ENCODE measurements around a stretch of chr14.

GRCh38 chr14:99479609-99480494 is 807 bp downstream of the SETD3 start:
- PRO-cap = bidirectional peak, plus-strand start at chr14:99479968, minus-strand start at chr14:99480005; bidirectional peak, plus-strand start at chr14:99480435, minus-strand start at chr14:99480291
- RAMPAGE, long total RNA, 4 experiments = no peak in any of the 4 experiments

DNA sequence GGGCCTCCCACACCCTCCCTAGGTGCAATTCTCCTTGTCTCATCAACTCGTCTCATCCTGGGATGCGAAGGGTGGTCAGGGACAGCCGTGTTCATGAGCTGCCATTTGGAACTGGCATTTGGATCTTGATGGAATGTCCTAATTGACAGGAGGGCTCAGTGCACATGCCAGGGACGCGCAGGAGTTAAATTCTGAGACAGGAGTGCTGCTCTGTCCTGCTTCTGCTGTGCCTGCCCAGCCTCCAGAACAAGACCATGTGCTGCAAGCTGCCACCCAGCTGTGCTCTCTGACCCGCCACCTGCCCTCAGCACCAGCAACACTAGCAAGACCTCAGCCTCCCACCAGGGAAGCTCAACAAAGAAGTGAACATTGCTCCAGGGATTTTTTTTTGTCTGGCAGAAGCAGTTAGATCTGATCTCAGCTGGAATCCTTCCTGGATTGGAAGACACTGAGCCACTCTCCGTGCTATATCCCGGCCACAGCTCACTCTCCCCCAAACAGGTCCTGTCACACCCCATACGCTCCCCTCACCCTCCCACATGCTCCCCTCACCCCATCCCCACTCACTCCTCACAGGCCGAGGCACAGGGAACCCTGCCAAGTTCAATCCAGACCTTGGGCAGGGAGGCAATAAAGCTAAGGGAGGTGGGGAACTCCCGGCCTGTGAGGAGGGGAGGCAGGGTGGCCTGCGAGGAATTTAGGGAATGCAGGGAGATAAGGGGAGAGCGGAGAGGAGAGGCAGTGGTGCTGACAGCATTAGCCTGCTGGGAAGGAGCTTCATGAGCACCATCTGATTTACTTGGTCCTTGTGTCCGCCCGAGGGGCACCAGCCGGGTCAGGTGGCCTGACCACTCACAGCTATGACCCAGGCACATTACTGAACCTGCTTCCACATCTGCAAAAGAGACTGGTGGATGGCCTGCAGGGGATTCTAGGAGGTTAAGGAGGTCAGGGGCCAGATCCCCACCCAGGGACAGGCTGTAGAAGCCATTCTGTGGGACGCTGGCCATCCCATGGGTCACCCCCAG is 29.8 kb downstream of the CCDC85C start:
- PRO-cap = no peak
- RAMPAGE, long total RNA, 4 experiments = no peak in any of the 4 experiments

GRCh38 chr14:99612039-99612631 is 8.1 kb upstream of the CCDC85C start:
- PRO-cap = no peak
- RAMPAGE, long total RNA, 4 experiments = no peak in any of the 4 experiments

- PRO-cap = no peak
- RAMPAGE, long total RNA, 4 experiments = no peak in any of the 4 experiments
Measured at GRCh38 chr14:99664133-99664946, 19.4 kb downstream of the HHIPL1 start.

GRCh38 chr14:100022676-100023449 is 42.4 kb upstream of the EVL start:
- PRO-cap = no peak
- RAMPAGE, long total RNA, 4 experiments = no peak in any of the 4 experiments

DNA sequence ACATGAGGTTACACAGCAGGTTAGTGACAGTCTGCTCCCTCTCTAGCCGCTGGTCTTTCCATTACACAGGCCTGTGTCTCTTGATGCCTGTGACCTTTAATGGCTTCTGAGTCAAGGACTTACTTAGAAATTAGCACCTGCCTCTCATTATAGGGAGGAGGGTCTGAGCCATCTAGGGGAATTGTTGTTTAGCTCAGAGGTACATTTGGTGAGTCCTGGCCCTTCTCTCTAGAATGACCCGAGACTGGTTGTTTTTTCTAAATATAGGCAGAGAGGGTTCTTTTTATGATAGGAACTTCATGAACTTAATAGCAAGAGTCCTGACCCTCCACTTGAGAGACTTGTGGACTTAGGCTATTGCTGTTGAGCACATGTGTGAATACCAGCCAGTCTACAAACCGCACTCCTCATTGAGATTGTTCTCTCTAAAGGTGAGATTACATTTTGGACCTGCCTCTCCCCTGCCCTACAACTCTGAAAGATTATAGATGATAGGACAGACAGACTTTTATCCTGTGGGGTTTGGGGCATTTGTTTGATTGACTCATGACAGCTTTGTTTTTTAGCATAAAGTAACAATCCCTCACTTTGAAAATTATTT is 530 bp downstream of the EVL start:
- PRO-cap = no peak
- RAMPAGE, long total RNA, 4 experiments = no peak in any of the 4 experiments

GRCh38 chr14:100083626-100083988 is 18.4 kb downstream of the EVL start:
- PRO-cap = no peak
- RAMPAGE, long total RNA, 4 experiments = no peak in any of the 4 experiments

DNA sequence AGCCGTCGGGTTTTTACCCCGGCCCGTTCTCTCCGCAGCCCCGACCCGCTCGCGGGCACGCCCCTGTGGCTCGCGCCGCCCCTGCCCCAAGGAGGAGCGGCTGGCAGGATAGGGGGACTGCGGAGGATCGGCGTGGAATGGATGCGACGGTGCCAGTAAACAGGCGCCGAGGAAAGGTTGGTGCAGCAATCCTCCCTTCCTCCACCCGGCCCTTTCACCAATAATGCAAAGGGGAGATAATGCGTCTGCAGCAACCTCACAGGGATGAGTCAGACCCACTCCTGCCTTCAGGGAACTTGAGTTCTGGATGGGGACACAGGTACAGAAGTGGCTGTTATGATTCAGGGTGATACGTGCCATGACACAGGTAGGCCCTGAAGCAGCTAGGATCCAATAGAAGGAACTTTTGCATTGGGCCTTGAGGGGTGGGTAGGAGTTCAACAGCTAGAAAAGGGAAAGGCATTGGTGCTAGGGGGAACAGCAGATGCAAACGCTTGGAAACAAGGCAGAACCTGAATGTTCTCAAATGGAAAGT is 578 bp upstream of the DEGS2 start:
- PRO-cap = no peak
- RAMPAGE, long total RNA, 4 experiments = no peak in any of the 4 experiments

GRCh38 chr14:100192609-100193455 is 33.4 kb upstream of the DEGS2 start:
- PRO-cap = bidirectional peak, plus-strand start at chr14:100193178, minus-strand start at chr14:100192933
- RAMPAGE, long total RNA, 4 experiments = no peak in any of the 4 experiments

GRCh38 chr14:100207618-100208070 is 31.3 kb upstream of the YY1 start:
- PRO-cap = no peak
- RAMPAGE, long total RNA, 4 experiments = no peak in any of the 4 experiments

GRCh38 chr14:100222209-100222616 is 16.7 kb upstream of the YY1 start:
- PRO-cap = no peak
- RAMPAGE, long total RNA, 4 experiments = no peak in any of the 4 experiments

DNA sequence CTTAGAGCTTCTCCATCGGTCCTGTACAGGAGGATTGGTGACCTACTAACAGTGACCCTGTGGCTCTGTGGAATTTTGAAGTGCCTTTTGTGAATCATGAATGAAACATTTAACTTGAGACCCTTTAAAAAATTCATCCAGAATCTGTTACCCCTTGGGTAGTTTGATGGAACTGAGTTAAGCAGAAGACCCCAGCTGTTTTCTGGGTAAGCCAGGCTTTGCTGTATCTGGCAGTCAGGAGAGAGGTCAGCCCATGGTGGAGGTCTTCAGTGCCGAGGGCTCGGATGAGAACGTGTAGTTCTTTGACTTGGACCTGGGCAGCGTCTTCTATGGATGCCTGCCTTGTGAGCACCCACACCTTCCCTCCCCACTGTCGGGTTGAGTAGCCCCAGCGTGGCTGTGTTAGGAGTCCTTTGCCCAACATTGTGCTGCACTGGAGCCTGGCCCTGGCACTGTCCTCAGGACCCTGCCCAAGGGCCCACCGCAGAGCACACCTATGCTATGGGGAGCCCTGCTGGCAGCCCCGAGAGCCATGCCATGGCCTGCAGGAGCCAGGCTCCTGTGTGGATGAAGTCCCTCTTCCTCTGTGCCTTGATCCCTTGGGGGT is 26.8 kb downstream of the SLC25A29 start:
- PRO-cap = no peak
- RAMPAGE, long total RNA, 4 experiments = no peak in any of the 4 experiments

DNA sequence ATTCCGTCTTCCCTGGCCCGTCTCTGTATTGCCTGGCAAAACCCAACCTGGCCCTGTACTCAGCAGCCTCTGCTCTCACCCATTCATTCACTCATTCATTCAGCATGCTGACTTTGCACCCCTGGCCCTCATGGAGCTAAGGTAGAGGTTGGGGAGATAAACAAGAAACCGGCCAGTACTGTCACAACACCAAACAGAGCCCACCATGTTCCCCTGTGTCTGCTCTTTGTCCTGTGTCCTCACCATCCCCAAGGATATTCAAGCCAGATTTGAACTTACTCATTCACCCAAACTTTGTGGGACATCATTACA is 20.2 kb downstream of the SLC25A29 start:
- PRO-cap = no peak
- RAMPAGE, long total RNA, 4 experiments = no peak in any of the 4 experiments

GRCh38 chr14:100305205-100306183 is 750 bp downstream of the SLC25A29 start:
- PRO-cap = unidirectional peak, plus-strand start at chr14:100305344; bidirectional peak, plus-strand start at chr14:100305688, minus-strand start at chr14:100305542
- RAMPAGE, long total RNA, 4 experiments = no peak in any of the 4 experiments

DNA sequence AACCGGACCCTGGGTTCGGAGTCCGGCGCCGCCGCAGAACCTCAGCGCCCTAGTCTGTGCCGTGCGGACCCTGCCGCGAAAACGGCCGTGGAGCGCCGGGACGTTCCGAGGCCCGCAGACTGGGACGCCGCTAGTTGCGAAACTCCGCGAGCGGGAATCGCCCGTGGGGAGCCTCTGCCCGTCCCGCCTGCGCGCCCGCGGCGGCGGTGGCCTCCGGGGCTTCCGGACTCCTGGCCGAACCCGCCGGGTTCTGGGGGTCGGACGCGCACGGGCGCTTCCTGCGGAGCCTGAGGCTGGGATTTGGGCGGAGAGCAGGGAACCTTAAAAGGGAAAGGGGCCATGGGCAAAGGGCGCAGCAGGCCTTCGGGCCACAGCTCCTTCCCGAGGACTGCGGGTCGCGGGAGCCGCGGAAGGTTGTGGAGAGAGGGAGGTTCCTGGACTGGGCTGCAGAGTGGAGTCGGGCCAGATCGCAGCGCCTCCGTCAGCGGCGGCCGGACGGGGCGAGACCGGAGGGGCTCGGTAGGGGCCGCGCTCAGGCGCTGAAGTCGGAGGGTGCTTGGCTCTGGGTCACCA is 631 bp upstream of the SLC25A29 start:
- PRO-cap = unidirectional peak, minus-strand start at position 252 of the sequence
- RAMPAGE, long total RNA, 4 experiments = no peak in any of the 4 experiments

DNA sequence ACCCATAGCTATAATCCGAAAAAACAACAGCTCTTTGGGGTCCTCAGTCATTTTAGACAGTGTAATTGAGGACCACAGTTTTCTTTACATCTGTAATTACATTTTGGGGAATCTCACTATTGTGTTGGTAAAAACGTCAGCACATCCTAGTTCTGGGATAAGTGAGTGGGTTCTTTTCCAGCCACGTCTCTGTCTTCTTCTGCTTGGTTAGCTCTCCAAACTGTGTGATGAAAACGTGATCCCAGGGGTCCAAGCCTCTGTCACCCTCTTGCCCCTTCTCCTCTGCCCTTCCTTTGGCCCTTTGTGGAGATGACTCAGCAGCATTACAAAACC is 15.9 kb downstream of the WDR25 start:
- PRO-cap = no peak
- RAMPAGE, long total RNA, 4 experiments = no peak in any of the 4 experiments

- PRO-cap = no peak
- RAMPAGE, long total RNA, 4 experiments = no peak in any of the 4 experiments
Measured at GRCh38 chr14:100424587-100425024, 48.3 kb downstream of the WDR25 start.

DNA sequence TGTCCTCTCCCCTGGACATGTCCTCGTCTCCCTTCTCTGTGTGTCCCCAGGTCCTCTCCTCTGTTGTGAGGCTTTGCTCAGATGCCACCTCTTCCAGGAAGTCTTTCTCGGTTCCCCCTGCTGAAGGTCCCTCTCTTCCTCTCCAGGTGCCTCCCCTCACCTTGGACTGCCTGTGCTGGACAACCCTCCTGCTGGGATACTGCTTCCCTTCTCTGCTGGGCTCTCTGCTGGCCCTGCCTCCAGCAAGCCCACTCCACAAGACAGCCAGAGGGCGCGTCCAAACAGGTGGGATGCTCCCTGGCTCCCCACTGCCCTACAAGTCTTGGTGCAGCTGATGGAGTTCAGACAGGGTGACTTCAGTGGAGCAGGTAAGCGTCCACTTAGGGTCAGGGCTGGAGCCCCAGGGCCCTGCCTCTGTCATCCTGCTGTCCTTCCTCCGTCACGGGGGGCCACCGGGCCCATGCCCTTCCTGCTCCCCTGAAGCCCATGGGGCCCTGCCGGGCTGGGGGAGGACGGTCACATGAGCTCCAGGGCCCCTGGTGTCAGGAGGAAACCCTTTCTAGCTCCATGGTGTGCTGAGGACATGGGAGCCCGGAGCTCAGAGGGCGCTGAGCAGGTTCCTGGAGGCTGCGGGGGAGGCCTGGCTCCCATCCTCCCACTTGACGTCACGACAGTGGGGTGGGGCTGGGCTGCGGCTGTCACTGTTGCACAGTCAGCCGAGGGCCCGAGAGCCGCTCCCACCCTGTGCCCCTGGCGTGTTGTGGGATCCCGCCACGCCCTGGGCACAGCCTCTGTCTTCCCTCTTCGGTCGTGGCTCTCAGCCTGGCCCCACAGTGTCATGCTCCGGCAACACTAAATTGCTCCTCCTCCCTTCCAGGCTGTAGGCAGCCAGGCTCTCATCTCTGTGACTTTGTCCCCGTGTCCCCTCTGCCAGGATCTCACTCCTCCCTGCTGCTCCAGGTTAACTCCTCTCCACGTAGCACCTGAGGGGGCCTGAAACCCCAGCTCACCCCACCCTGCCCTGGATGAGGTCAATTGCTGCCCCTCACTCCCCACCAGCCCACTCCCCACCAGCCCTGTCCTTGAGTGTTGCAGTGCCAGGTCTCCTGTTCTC is 33.3 kb downstream of the BEGAIN start:
- PRO-cap = no peak
- RAMPAGE, long total RNA, 4 experiments = no peak in any of the 4 experiments

DNA sequence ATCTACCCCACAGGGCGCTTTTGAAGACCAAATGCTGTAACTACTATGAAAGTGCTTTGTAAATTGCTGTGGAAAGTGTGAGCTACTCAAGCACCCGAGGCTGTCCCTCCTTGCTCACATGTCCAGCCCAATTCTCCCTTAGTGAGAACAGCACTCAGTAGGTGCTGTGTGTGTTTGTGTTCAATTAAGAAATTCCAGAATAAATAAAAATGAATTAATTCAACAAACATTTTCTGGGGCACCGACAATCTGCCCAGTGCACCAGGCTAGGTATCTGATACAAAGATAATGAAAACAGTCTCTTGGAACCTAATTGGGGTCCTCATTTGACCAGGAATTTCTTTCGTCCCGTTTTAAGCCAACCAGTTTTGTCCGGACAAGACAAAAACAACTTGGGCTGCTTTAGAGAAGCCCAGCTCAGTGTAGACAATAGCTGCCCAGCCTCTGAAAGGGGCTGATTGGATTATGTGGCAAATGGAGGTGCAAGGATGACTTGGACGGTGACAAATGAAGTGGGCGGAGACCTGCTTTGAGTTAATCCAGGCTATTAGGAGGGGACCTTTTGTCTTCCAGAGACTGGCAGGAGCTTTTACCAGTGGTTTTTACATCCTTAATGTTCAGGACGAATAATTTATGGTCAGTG is 73.0 kb downstream of the RTL1 start:
- PRO-cap = no peak
- RAMPAGE, long total RNA, 4 experiments = no peak in any of the 4 experiments

GRCh38 chr14:100864529-100865255 is 38.8 kb downstream of the RTL1 start:
- PRO-cap = no peak
- RAMPAGE, long total RNA, 4 experiments = no peak in any of the 4 experiments

Data from gastroesophageal sphincter (tissue), 4 donors.